Spleen (tissue), 7 donors: ENCODE measurements around a stretch of chr14.

- PRO-cap, 4 experiments = no peak in any of the 4 experiments
- RAMPAGE, long total RNA, 4 experiments = no peak in any of the 4 experiments
These were observed 741 bp upstream of the KCNK13 start for GRCh38 chr14:90060958-90061547.

- PRO-cap, 4 experiments = no peak in any of the 4 experiments
- RAMPAGE, long total RNA, 4 experiments = no peak in any of the 4 experiments
These were observed 32.3 kb downstream of the PSMC1 start for GRCh38 chr14:90288708-90288993.

DNA sequence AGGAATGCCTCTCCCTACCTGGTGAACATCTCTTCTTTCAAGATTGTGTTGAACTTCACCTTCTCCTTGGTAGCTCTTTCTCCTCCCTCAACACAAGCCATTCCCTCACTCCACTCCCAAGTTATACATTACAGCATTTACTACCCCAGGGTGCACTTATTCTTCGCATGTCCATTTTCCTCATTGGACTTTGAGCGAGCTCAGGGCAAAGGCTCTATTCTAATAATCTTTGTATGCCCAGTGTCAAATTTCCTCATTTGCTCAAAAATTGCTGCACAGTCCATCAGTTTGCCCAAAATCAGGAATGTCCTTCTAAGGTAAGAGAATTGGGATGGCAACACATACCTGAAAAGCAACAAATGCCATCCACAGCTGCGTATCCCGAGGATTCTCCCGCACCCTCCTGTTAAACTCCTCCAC, 28.1 kb downstream of the NRDE2 start:
- PRO-cap, 4 experiments = no peak in any of the 4 experiments
- RAMPAGE, long total RNA, 4 experiments = no peak in any of the 4 experiments

DNA sequence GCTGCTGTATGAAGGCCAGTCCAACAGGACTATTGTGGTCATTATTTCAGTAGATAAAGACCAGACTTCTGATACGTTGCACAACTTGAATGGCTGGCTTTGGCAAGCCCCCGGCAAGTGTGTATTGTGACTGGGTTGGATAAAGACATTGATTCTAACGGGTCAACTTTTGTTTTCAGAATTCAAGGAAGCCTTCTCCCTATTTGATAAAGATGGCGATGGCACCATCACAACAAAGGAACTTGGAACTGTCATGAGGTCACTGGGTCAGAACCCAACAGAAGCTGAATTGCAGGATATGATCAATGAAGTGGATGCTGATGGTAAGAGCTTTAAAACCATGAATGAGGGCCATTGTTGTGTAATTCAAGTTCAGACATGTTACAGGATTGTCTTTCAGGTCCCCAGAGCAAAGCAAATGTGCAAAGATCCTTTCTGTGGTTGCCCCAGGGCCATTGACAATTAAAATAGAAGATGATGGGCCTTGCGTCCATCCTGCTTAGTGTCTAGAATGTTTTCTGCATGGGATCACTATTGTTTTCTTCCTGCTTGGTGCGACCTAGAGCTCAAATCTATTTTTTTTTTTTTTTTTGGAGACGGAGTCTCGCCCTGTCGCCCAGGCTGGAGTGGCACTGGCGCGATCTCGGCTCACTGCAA, 4.4 kb downstream of the CALM1 start:
- PRO-cap, 4 experiments = no peak in any of the 4 experiments
- RAMPAGE, long total RNA, 4 experiments = no peak in any of the 4 experiments

DNA sequence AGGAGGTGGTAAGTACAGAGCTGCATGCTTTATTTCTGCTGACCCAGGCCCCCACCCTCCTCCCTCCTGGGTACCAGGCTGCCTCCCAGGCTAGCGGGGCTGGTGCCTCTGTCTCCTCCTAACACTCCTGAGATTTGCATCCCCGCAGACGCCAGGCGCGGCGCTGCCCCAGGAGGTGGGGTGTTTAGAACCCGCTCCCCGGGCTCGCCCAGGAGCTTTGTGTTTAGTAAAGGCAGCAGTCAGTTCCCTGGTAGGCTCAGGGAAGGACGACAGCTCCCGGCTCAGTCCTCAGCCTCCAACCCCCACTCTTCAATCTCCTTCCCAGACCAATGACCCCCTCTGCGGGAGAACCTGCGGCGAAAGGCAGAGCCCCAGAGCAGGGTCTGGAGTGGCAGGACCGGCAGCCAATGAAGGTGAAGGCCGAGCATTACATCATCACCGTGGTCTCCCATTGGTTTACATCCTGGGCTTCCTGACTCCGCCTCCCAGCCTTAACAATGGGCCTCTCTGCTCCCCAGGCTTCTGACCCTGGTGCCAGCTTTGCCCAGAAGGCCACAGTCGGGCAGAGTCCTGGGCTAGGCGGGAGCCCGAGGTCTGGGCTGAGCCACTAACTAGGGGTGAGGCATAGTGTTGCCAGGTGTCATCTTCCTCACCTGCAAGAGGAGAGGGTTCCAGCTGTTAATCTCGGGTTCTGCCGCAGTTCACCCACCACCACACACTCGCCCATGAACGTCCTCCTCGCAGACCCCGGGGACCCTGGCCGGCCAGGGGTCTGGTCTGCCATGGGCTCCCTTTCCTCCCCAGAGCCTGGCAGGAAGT, 57.5 kb downstream of the CALM1 start:
- PRO-cap, 4 experiments = peak in 4 of 4 experiments; most common plus-strand start position 525 of the sequence (in 2); most common minus-strand start position 311 of the sequence (in 2)
- RAMPAGE, long total RNA, 4 experiments = no peak in any of the 4 experiments

DNA sequence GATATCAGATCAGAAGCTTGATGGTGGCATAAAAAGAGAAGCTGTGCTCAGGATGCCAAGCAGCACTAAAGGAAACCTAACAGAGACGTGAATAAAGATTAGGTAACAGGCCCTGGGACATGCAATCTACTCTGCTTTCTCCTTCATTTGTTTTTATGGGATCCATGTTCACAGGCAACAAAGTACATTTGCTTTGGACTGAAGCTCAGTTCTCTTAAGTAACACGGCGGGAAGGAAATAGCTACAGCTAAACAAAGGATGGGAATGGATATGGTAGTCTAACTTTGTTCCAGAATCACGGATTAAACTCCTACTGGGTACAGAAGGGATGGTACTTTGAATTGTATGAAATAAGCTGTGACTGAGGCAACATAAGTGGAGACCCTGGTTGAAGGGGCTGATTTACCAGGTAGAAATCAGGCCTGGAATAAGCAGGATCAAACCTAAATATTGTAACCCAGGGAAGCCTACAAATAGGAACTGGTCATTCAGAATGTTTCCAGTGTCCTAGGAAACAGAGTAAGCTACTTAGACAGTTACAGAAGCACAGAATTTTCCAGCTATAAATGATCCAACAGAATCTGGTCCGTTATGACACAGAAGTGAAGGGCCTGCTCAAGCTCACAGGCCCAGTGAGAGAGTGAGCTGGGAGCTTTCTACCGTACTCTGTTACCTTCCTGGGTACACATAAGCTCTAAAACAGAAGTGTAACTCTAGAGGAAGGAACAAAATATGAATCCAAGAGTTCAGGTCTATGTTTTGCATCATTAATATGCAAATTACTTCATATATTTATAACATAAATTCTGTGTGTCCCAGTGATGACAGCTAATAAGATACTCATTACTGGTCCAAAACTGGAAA, 119.2 kb downstream of the TTC7B start:
- PRO-cap, 4 experiments = no peak in any of the 4 experiments
- RAMPAGE, long total RNA, 4 experiments = no peak in any of the 4 experiments

DNA sequence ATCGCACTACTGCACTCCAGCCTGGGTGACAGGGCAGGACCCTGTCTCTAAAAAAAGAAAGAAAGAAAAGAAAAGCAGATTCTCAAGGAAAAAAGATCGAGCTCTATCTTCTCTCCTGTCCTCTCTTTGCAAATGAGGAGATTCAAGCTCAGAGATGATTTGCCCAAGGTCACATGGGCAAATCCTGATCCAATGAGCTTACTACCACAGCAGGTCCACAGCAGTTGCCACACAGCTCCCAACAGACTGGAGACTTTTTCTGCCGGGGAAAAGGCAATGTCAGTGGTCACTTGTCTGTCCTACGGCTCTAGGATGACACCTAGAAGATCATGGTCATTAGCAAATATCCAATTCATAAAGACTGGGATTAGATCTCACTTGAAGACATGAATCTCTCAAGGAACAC, 58.8 kb downstream of the TTC7B start:
- PRO-cap, 4 experiments = no peak in any of the 4 experiments
- RAMPAGE, long total RNA, 4 experiments = no peak in any of the 4 experiments

DNA sequence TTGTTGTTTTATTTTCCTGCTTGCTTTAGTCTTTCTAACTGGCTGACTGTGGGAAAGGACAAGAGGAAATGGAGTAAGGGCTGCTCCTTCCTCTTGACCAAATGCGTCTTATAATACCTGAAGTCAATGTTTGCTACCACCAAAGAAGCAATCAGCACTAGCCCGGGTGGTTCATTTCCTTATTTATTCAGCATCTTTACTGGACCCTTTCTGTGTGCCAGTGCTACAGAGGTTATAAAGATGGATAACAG, 15.1 kb upstream of the RPS6KA5 start:
- PRO-cap, 4 experiments = no peak in any of the 4 experiments
- RAMPAGE, long total RNA, 4 experiments = no peak in any of the 4 experiments

- PRO-cap, 4 experiments = no peak in any of the 4 experiments
- RAMPAGE, long total RNA, 4 experiments = no peak in any of the 4 experiments
These were observed 408 bp upstream of the DGLUCY start for GRCh38 chr14:91113404-91113925.

GRCh38 chr14:91171586-91172016, 57.7 kb downstream of the DGLUCY start:
- PRO-cap, 4 experiments = no peak in any of the 4 experiments
- RAMPAGE, long total RNA, 4 experiments = no peak in any of the 4 experiments

DNA sequence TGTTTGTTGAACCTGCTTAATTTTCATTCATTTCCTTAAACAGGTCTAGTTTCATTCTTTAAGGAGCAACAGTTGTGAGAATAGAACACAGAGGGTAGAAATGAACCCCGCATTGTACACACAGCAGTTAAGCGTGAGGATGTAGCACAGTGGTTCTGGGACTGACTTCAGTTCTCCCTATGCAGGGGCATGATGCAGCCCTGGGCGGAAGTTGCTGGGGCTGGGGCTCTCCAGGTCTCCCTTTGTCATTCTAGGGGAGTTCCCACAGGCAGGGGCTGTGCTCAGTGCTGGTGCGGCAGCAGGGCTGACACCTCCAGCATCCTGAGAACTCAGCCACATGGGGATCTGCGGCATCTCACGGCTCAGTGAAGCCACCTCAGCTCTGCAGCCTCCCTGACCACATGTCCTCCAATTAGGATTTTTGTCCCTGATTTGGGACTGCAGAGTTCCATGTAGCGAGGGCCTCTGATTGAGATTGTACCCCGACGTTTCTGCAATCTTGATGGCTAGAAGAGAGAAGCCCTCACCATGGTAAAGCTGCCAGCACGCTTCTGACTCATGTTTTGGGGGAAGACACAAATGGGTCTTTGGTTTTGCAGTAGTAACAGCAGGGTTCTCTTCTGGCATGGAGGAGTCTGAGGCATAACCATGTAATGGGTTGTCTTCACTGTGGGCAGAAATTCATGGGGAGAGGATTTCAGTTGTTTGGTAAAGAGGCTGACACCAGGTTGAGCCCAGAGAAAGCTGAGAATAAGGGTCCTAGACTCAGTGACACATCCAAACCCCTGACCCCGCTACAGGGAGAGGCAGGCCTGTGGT, 15.9 kb downstream of the GPR68 start:
- PRO-cap, 4 experiments = peak in 1 of 4 experiments; most common minus-strand start position 163 of the sequence (in 1)
- RAMPAGE, long total RNA, 4 experiments = no peak in any of the 4 experiments

GRCh38 chr14:91253827-91254613, 9.5 kb upstream of the GPR68 start:
- PRO-cap, 4 experiments = no peak in any of the 4 experiments
- RAMPAGE, long total RNA, 4 experiments = no peak in any of the 4 experiments

- PRO-cap, 4 experiments = peak in 3 of 4 experiments; most common plus-strand start chr14:91269512 (in 1); most common minus-strand start chr14:91269426 (in 2)
- RAMPAGE, long total RNA, 4 experiments = no peak in any of the 4 experiments
These were observed 24.8 kb upstream of the GPR68 start for GRCh38 chr14:91269087-91269825.

DNA sequence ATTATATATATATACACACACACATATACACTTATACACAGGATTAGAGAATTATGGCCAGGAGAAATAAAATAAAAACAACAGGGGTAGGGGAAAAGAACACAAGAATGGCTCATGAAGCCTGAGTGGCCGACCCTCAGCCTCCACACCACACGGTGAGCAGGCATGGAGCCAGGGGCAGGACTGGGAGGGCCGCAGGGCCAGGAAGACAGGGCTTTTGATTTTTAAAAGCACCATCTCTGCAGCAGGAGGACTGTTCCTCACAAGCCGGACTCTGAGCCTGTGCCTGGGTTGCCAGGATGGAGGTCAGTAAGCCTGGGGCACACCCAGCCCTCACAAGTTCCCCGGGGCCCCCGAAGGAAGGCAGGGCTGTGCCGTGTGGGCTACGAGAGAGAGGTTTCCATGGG, 65.0 kb downstream of the CCDC88C start:
- PRO-cap, 4 experiments = no peak in any of the 4 experiments
- RAMPAGE, long total RNA, 4 experiments = no peak in any of the 4 experiments

- PRO-cap, 4 experiments = peak in 2 of 4 experiments; most common plus-strand start chr14:91355559 (in 2); most common minus-strand start chr14:91355546 (in 1)
- RAMPAGE, long total RNA, 4 experiments = no peak in any of the 4 experiments
These were observed 62.4 kb downstream of the CCDC88C start for GRCh38 chr14:91354798-91356091.

- PRO-cap, 4 experiments = no peak in any of the 4 experiments
- RAMPAGE, long total RNA, 4 experiments = no peak in any of the 4 experiments
These were observed 24.8 kb downstream of the CCDC88C start for GRCh38 chr14:91392493-91393537.

DNA sequence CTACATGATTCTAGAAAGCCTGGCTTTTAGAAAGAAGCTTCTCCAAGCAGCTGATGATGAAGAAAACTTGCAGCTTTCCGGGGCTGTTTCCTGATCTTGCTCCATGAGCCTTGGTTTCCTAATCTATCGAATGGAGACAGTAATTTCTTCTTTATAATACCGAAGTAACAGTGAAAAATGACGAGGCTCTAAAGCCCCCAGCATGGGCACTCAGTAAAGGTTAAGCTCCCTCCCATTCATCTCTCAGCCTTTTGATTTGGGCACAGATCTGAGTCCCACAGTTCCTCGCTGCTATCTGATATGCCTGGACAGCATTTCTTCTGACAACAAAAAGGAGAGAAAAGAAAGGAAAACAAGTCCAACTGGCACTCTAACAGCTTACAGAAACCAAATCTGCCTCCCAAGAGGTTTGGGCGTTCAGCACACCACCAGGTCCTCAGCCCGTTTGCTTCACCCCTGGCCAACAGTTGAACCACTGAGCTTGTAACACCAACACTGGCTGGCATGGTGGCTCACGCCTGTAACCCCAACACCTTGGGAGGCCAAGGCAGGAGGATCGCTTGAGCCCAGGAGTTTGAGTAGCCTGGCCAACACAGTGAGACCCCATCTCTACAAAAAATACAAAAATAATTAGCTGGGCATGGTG, 19.6 kb downstream of the CCDC88C start:
- PRO-cap, 4 experiments = no peak in any of the 4 experiments
- RAMPAGE, long total RNA, 4 experiments = no peak in any of the 4 experiments

DNA sequence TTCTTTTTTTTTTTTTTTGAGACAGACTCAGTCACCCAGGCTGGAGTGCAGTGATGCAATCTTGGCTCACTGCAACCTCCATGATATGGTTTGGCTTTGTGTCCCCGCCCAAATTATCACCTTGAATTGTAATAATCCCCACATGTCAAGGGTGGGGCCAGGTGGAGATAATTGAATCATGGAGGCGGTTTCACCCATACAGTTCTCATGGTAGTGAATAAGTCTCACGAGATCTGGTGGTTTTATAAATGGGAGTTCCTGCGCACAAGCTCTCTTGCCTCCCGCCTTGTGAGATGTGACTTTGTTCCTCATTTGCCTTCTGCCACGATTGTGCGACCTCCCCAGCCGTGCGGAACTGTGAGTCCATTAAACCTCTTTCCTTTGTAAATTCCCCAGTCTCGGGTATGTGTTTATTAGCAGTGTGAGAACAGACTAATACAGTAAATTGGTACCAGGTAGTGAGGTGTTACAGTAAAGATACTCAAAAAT, 8.0 kb upstream of the CCDC88C start:
- PRO-cap, 4 experiments = no peak in any of the 4 experiments
- RAMPAGE, long total RNA, 4 experiments = no peak in any of the 4 experiments

DNA sequence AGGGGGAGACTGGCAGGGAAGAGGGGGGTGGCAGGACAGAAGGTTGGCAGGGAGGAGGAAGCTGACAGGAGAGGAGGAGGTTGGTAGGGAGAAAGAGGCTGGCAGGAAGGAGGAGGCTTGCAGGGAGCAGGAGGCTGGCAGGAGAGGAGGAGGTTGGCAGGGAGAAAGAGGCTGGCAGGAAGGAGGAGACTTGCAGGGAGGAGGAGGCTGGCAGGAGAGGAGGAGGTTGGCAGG, 63.5 kb upstream of the PPP4R3A start:
- PRO-cap, 4 experiments = no peak in any of the 4 experiments
- RAMPAGE, long total RNA, 4 experiments = no peak in any of the 4 experiments

- PRO-cap, 4 experiments = no peak in any of the 4 experiments
- RAMPAGE, long total RNA, 4 experiments = no peak in any of the 4 experiments
These were observed 35.9 kb downstream of the TC2N start for GRCh38 chr14:91831401-91831827.